Temporal lobe (tissue), 2 donors: ENCODE data around the genes GABBR2 and TGFBR1.

GRCh38 chr9:98410234-98410705 lies 154.8 kb upstream of the TBC1D2 start:
- RAMPAGE, long total RNA = no peak

GRCh38 chr9:98610123-98611325 lies 98.2 kb downstream of the GABBR2 start:
- RAMPAGE, long total RNA = no peak

DNA sequence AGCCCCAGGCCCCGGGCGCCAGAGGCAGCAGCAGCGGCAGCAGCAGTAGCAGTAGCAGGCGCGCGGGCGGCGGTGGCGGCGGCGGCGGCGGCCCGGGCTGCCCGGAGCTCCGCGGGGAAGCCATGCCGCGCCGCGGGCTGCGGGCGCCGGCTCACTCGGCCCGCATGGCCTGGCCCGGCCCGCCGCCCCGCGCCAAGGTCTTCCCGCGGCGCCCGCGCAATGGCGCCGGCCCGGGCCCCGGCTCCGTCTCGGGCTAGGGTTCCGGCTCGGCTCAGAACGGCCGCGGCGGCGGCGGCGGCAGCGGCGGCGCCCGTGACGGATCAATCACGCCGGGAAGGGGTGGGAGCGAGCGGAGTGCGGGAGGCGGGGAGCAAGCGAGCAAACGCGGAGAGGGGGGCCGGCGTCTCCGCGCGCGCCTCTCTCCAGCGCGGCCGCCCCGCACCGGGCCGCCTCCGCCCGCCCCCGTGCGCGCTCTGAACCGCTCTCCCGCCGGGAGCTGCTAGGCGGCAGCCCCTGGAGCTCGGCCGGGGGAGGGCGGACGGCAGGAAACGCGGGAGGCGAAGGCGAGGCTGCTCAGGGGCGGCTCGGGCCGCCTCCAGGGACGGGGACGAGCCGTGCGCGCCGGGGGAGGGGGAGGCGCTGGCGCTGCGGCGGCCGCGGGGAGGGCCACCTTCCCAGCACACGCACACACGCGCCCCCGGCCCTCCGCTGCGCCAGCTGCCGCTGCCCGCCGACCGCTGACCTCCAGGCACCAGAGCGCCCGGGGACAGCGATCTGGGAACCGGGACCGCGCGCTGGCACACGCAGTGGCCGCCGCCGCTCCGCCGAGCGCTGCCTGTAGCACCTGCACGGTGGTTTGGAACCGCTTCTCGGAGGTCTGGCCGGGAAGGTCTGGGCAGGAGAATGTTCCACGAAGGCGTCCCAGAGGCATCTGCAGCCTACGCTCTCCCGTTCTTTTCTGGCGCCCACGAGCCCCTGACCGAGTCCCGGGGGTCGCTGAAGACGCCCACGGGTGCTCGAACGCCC lies at the start of gene GABBR2:
Gene GABBR2 (minus strand): TSS at position 322 of the 1,026 bp plus-strand sequence.
- RAMPAGE, long total RNA = no peak

DNA sequence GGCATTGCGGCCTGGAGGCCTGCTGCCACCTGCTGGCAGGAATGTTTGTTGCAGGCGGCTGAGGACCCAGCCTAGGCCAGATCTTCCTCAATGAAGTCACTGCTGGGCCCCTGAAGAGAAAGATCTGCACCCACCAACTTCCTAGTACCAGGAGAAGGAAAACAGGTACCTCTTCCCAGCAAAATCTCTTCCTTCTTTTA lies 5.1 kb downstream of the ANKS6 start:
- RAMPAGE, long total RNA = no peak

GRCh38 chr9:98810810-98811721 lies 3.6 kb downstream of the GALNT12 start:
- RAMPAGE, long total RNA = no peak

DNA sequence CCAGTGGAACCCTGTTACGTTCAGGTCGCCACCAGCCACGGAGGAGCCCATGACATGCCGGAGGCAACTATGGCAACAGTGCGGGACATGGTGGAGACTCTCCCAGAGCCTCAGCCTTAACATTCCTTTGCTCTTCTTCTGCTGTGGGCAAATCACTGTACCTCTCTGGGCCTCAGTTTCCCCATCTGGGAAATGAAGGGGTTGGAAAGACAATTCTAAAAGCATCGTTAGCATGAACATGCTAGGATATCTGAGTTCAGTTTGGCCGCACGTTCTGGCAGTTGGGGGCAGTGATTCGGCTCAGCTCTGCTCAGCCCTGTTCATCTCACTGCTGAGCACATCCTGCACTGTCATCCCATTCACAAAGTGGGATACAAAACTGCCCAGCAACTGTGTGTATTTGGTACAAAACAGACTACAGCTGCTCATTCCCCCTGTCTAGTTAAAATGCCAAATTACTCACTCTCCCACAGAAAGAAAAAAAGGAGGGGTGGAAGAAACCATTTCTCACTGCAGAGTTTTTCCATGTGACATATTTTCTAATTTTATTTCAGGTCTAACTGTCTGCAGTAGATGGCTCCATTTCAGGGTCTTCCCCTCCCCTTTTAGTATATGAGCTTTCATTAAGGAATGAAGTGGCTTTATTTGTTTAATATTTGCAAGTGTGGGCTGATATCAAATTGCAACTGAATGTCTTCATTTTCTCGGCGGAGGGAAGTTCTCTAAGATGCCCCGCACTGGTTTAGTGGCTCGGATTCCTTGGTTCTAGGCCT lies 14.5 kb downstream of the COL15A1 start:
- RAMPAGE, long total RNA = no peak

DNA sequence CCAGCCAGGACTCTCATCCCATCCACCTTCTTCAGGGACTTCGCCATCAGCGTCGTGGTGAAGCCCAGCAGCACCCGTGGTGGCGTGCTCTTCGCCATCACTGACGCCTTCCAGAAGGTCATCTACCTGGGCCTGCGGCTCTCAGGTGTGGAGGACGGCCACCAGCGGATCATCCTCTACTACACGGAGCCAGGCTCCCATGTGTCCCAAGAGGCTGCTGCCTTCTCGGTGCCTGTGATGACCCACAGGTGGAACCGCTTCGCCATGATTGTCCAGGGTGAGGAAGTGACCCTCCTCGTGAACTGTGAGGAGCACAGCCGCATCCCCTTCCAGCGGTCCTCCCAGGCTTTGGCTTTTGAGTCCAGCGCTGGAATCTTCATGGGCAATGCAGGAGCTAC lies 42.0 kb downstream of the COL15A1 start:
- RAMPAGE, long total RNA = no peak

DNA sequence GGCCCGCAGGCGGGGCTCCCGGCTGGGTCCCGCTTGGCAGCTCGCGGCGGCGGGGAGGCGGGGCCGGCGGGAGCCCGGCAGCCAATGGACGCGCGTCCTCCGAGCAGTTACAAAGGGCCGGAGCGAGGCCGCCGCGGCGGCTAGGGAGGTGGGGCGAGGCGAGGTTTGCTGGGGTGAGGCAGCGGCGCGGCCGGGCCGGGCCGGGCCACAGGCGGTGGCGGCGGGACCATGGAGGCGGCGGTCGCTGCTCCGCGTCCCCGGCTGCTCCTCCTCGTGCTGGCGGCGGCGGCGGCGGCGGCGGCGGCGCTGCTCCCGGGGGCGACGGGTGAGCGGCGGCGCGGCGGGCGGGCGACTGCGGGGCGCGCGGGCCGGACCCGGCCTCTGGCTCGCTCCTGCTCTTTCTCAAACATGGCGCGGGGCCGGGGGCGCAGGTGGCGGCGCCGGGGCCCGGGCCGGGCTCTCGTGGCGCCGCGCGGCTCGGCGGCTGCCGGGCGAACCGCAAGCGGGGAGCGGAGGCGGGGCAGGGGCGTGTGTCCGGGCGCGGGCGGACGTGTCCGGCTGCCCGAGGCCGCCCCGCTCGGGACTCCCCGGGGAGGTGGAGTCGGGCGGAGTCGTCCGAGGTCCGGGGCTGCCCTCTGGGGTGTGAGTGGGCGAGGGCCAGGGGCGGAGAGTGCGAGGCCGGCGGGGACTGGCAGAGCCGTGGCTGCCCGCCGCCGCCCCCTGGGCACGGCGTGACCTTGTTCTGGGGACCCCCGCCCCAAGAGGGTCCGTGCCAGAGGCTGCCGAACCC lies at the start of gene TGFBR1:
Gene TGFBR1 (plus strand): TSS at position 136 of the 790 bp plus-strand sequence.
- RAMPAGE, long total RNA = no peak

- RAMPAGE, long total RNA = no peak
Observed at GRCh38 chr9:99147133-99148140, 42.5 kb downstream of the TGFBR1 start.

- RAMPAGE, long total RNA = no peak
Observed at GRCh38 chr9:99150672-99151409, 45.9 kb downstream of the TGFBR1 start.

DNA sequence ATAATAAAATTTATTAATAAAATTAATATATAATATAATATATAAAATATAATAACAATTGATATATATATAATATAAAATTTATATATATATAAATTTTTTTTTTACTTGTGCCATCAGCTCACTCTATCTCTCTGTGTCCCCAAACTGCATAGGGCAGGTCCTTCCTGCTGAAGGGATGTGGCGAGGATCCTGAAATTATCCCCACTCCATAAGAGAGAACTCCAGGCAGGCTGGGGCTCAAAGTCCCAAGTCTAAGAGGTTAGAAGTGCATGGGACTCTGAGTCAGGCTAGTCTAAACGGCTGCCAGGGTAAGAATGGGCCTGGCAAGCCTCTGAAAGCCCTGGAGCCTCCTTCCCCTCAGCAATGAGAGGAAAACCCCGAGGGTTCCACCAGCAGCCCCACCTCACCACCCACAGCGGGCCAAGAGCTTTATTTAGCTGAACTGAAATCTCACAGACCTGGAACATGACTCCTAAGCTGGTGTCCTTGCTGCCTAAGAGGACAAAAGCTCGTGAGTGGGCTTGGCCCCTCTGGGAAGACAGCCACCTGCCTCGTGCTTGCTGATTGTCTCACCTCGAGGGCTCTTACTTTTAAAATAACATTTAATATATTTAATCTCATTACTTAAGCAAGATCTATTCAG lies 135.5 kb downstream of the SEC61B start:
- RAMPAGE, long total RNA = no peak

GRCh38 chr9:99359155-99359920 lies 137.3 kb downstream of the SEC61B start:
- RAMPAGE, long total RNA = no peak

DNA sequence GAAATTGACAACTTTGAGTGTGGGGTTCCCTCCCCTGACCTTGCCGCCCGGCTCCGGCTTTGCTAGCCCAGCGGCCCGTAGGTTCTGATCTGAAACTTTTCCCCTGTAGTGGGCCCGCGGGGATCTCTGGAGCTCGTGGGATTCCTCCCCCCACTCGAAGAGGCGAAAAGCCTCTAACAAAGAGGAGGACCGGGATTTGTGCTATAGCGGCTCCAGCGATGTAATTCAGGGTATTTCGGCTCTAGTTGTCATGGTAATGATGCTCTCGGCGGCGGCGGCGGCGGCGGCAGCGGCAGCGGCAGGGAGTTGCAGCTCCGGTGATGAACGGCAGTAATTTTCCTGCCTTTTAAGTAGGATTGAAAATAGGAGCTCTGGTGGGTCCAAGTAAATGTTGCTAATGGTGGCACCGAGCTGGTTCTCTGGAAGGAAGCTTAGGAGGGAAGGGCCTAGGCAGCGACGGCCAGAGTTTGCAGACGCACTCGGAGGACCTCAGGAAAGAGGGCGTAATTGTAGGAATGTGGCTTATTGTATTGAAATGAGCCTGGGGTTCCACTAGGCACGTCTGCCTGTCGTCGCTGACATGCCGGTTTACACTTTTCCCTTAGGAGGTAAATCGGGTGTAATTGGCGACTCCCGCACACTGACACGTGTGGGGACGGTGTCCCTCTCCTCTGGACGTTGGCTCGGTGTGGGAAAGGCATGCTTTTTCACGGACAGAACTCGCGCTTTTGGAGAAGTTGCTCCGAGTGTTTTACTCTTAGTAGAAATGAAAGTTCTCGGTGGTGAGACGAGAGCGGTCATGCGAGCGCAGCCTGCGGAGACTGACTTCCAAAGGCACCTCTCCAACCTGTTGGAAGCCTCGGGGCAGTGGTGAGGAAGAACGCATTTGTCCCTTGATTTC lies 1.0 kb downstream of the NR4A3 start:
- RAMPAGE, long total RNA = no peak

DNA sequence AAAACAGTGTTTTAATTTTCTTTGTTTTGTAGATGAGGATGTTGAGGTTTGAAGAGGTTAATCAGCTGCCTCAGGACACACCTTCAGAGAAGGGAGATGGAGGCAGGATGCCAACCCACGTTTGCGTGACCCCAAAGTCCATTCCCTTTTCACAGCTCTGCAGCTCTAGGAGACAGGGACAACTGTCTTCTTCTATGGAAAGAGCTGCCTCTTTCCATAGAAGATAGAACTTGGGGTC lies 7.7 kb downstream of the NR4A3 start:
- RAMPAGE, long total RNA = no peak

DNA sequence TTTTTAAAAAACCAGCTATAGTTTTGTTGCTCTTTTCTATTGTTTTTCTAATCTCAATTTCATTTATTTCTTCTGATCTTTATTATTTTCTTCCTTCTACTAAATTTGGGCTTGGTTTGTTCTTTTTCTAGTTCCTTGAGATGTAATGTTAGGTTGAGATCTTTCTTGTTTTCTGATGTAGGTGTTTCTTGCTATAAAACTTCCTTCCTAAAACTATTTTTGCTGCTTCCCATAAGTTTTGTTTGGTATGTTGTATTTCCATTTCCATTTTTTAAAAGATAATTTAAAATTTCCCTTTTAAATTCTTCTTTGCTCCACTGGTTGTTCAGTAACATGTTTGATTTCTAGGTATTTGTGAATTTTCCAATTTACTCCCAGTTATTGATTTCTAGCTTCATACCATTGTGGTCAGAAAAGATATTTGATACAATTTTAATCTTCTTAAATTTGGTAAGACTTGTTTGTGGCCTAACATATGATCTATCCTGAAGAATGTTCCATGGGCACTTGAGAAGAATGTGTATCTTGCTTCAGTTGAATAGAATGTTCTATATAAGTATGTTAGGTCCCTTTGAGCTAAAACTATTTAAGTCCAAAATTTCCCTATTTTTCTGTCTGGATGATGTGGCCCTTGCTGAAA lies 94.5 kb downstream of the STX17 start:
- RAMPAGE, long total RNA = no peak

DNA sequence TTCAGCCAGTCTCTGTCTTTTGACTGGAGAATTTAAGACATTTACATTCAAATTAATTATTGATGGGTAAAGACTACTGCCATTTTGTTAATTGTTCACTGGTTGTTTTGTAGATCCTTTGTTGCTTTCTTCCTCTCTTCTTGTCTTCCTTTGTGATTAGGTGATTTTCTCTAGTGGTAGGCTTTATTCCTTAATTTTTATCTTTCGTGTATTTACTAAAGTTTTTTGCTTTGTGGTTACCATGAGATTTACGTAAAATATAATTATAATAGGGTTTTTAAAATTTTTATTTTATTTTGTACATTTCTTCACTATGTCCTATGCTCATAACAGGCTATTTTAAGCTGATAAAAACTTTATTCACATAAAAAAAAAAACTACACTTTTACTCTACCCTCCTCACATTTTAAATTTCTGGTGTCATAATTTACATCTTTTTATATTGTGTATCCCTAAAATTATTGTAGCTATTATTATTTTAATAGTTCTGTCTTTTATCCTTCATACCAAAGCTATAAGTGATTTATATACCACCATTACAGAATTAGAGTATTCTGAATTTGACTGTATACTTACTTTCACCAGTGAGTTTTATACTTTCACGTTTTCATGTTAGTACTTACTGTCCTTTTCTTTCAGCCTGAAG lies 95.4 kb downstream of the STX17 start:
- RAMPAGE, long total RNA = no peak

GRCh38 chr9:100002570-100002894 lies 96.1 kb downstream of the STX17 start:
- RAMPAGE, long total RNA = no peak

- RAMPAGE, long total RNA = no peak
Observed at GRCh38 chr9:100351750-100352742, 696 bp downstream of the TEX10 start.

GRCh38 chr9:100411408-100411959 lies 15.5 kb upstream of the MSANTD3 start:
- RAMPAGE, long total RNA = no peak

- RAMPAGE, long total RNA = no peak
Observed at GRCh38 chr9:100669763-100670461, 92.0 kb downstream of the CAVIN4 start.